Neural cell (in vitro differentiated cells): Measurements from ENCODE around the genes COL20A1, PPDPF and LKAAEAR1.

- RAMPAGE, long total RNA: no peak
These were observed at the start of gene COL20A1 for GRCh38 chr20:63293056-63293482. Gene COL20A1 (plus strand): TSS chr20:63293186.

- RAMPAGE, long total RNA: no peak
These were observed 18.8 kb upstream of the CHRNA4 start for GRCh38 chr20:63379981-63380408.

- RAMPAGE, long total RNA: start-site peak on the plus strand at chr20:63502279-63502308, 19 and 27 reads in 2 replicates
These were observed 3.0 kb upstream of the EEF1A2 start for GRCh38 chr20:63501714-63502461.

GRCh38 chr20:63519451-63520709 lies 685 bp upstream of the PPDPF start:
- RAMPAGE, long total RNA: no peak

GRCh38 chr20:63520710-63520909 lies at the start of gene PPDPF:
Gene PPDPF (plus strand): TSS chr20:63520765.
- RAMPAGE, long total RNA: start-site peak on the plus strand at chr20:63520745-63520811, 8,799 and 14,476 reads in 2 replicates

DNA sequence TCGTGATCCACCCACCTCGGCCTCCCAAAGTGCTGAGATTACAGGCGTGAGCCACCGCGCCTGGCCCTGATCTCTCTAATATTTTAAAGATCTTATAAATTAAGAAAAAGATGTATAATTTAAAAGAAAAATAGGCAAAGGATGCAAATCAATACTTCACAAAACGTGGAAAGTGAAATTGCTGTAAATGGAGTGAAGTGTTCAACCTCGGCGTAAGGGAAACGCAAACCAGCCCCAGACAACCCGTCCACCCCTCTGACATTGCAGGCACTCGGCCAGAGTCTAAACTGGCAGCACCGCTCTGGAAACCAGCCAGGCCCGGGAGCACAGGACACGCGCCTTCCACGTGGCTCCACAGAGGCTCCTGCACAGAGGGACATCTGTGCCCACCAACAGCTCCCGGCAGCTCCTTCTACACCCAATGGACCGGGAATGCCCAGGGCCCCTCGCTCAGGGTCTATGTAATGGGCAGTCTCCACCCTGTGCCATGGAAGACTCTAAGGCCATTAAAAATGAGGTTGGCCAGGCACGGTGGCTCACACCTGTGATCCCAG lies 3.2 kb upstream of the HELZ2 start:
- RAMPAGE, long total RNA: no peak

DNA sequence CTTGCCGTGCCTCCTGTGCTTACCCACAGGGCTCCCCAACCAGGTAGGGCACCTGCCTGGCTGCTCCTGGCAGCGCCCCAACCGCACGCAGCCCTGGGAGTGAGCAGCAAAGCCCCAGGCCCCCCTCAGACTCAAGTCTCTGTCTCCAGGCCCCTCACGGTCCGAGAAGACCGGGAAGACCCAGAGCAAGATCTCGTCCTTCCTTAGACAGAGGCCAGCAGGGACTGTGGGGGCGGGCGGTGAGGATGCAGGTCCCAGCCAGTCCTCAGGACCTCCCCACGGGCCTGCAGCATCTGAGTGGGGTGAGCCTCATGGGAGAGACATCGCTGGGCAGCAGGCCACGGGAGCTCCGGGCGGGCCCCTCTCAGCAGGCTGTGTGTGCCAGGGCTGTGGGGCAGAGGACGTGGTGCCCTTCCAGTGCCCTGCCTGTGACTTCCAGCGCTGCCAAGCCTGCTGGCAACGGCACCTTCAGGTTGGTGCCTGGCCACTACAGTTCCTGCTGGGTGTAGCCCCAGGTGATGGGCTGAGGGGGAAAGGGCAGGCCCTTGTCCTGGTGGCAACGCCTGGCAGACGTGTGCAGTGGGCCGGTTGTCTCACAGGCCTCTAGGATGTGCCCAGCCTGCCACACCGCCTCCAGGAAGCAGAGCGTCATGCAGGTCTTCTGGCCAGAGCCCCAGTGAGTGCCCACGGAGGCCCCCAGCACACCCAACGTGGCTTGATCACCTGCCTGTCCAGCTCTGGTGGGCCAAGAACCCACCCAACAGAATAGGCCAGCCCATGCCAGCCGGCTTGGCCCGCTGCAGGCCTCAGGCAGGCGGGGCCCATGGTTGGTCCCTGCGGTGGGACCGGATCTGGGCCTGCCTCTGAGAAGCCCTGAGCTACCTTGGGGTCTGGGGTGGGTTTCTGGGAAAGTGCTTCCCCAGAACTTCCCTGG lies 1.0 kb upstream of the TNFRSF6B start:
- RAMPAGE, long total RNA: no peak

GRCh38 chr20:63697996-63698760 lies 1.7 kb downstream of the TNFRSF6B start:
- RAMPAGE, long total RNA: no peak

GRCh38 chr20:63737292-63738338 lies 1.2 kb downstream of the LIME1 start:
- RAMPAGE, long total RNA: no peak

- RAMPAGE, long total RNA: no peak
These were observed 35.7 kb downstream of the SLC2A4RG start for GRCh38 chr20:63774875-63776083.

DNA sequence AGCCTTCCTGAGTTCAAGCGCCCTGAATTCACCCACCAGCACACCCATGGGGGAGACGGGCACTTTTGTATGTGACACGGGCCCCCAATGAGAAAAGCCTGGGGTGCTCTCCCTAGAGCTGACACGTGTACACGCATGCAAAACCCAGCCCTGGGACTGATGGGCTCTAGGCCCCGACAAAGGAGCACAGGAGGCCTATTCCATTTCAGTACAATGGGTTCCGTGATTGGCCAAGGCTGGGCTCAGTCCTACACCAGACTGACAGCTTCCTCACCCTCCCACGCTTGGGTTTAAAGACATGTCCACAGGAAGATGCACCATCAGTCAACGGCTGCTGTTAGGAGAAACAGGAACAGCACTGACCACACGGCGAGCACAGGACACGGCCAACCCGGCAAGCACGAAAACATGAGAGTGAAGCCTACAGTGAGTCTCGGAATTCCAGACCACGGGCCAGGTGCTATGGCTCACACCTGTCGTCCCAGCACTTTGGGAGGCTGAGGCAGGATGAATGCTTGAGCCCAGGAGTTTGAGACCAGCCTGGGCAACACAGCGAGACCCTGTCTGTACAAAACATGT lies 8.7 kb downstream of the ZBTB46 start:
- RAMPAGE, long total RNA: no peak

DNA sequence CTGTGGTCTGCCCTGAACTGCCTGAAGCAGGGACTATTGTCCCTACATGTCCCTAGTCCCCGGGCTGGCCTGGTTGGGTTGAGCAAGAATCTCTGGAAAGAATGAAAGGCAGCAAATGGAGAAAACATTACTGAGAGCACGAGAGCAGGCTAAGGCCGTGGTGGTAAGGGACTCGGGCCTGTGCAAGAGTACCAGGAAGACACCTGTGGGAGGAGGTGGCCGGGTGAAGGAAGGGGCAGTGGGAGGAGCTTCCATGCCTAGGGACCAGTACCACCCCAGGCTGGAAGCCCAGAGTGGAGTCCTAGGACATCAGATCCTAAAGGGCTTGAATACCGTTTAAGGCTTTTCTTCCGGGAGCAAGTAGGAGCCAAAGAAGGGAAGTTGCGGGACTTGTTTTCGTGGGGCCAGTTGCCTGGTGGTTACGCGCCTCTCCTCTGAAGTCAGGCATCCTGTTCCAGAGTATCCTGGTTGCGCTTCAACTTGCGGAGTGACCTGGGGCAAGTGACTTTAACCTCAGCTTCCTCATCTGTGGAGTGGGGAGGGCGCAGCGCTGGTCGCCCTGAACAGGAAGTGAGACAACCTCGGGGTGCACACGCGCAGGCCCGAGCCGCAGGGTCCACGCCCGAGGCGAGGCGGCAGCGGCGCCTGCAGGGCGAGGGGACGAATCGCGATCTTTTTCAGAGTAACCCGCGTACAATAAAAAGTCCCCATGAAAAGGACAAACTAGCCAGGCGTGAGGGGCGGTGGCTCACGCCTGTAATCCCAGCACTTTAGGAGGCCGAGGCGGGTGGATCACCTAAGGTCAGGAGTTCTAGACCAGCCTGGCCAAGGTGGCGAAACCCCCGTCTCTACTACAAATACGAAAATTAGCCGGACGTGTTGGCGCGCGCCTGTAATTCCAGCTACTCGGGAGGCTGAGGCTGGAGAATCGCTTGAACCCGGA lies 1.1 kb upstream of the TPD52L2 start:
- RAMPAGE, long total RNA: no peak

- RAMPAGE, long total RNA: no peak
These were observed 4.8 kb upstream of the DNAJC5 start for GRCh38 chr20:63889906-63890737.

DNA sequence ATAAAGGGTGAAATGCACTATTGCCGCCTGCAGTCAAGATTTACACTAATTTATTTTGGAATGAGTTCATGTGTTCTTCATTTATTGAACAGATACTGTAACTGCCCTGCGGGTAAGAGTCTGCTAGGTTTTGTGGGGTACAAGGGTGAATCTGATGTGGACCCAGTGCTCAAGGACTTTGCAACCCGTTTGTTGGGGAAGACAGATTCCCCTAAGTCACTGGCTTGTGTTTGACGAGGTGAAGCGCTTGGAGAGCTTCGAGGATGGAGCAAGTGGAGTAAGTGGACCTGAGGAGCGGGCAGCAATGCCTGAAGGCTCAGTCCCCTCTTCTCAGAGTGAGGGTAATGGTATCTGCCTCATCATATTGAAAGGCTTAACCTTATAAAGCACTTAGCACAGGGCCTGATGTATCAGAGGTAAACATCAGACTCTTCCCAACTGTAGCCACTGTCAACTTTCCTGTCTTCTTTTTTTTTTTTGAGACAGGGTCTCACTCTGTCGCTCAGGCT lies 2.4 kb upstream of the DNAJC5 start:
- RAMPAGE, long total RNA: no peak

DNA sequence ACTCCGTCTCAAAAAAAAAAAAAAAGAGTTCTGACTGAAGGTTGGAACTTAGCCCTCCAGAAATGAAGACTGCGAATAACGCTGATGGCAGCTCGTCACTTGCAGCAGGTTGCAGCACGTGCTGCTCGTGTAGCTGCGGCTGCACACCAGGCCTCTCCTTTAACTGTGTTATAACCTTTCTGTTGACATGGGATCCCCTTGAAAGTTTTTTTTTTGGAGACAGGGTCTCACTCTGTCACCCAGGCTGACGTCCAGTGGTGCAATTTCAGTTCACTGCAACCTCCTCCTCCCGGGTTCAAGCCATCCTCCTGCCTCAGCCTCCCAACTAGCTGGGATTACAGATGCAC lies 26.6 kb downstream of the DNAJC5 start:
- RAMPAGE, long total RNA: no peak

GRCh38 chr20:63951420-63952310 lies 4.6 kb downstream of the UCKL1 start:
- RAMPAGE, long total RNA: no peak

- RAMPAGE, long total RNA: no peak
These were observed 4.4 kb downstream of the SAMD10 start for GRCh38 chr20:63975008-63975497.

DNA sequence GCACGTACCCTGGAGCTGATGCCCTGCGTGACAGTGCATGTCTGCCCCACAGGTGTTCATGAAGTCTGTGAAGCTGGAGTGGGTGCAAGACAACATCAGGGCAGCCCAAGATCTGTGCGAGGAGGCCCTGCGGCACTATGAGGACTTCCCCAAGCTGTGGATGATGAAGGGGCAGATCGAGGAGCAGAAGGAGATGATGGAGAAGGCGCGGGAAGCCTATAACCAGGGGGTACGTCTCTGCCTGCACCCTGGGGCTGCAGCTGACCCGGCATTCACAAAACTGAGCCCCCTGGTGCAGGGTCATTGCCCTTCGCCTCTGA lies 9.1 kb upstream of the C20orf204 start:
- RAMPAGE, long total RNA: no peak

DNA sequence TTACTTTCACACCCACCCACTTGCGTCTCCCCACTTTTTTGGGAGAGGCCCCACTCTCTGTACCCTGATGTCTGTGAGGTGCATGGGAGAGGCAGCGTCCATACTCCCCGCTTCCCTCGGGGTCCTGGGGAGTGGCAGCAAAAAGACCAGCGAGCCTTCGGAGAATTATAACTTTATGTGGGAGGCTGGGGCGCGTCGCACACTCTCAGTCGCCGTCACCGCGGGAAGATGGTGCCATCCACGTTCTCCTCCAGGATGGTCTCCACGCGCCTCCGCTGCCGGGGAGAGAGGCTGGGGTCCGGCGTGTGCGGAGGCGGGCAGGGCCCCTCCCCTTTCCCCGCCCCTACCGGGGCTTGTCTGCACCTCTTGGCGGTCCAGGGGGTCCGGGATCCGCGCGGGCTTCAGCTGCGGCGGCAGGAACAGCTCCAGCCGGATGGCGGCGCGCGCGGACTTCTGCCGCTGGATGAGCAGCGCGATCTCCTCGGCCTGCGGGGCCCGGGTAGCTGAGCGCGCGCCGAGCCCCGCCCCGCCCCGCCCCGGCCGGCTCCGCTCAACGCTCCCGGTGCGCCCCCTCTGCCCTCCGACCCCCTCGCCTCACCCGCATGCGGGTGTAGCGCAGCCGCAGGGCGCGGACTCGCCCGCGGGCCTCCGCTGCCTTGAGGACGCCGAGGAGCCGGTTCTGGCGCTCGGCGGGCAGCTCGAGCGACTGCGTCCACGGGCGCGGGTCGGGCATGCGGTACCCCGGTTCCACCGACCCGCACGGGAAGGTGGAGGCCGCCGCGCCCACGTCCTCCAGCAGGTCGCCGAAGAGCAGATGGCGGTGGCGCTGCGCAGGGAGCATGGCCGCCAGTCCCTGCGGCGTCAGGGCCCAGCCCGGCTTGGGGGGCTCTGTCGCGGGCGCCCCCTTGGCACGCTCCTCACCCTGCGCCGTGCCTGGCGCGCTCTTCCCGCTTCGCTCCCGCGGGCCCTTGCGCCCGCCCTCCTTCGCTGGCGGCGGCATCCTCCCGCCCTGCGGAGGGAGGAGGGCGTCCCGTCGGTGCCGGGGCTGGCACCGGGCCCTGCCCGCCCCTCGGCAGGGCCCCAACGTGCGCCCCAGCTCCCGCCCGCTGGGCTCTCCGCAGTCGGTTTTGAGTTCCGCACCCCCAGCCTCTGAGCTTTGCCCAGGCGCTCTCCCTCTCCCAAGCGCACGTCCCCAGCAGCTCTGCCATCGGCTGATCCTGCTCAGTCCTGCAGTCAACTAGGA lies at the start of gene LKAAEAR1:
LKAAEAR1 (minus strand) TSS at position 1,179 of the 1,243 bp plus-strand sequence.
- RAMPAGE, long total RNA: no peak

DNA sequence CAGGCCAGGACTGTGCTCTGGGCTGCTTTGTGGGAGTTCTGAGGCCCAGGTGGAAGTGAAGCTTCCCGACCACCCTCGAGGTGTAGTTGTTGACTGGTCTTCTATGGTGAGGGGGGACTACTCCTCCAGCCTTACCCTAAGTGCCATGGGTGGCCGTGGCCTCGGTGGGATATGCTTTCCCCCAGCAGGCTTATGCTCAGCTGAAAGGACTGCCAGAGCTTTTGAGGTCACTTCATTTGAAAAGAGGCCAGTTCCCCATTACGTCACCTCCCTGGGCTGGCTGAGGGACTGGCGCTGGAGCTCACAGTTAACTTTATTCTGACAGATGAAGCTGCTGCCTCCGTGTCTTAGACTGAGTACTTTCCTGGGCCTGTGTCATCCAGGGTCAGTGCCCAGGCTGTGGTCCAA lies 42.9 kb upstream of the PCMTD2 start:
- RAMPAGE, long total RNA: no peak